Measurements from ENCODE around the genes TTC26 and UBN2.

DNA sequence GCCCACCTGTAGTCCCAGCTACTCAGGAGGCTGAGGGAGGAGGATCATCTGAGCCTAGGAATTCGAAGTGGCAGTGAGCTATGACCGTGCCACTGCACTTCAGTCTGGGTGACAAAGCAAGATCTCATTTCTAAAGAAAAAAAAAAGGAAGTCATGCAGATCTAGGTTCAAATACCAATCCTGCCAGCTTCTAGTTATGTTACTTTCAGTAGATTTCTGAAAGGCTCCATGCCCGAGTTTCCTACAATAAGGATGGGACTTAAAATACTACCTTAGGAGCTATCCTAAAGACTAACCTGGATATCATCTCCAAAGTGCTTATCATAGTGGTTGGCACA is 4.5 kb downstream of the ZC3HAV1 start:
- RRBS = no CpG with 5 or more reads among the region's 3 CpGs

GRCh38 chr7:139133559-139134223 is at the start of gene TTC26:
TSS of gene TTC26 (plus strand) at chr7:139133778.
- RRBS = no CpG with 5 or more reads among the region's 33 CpGs

DNA sequence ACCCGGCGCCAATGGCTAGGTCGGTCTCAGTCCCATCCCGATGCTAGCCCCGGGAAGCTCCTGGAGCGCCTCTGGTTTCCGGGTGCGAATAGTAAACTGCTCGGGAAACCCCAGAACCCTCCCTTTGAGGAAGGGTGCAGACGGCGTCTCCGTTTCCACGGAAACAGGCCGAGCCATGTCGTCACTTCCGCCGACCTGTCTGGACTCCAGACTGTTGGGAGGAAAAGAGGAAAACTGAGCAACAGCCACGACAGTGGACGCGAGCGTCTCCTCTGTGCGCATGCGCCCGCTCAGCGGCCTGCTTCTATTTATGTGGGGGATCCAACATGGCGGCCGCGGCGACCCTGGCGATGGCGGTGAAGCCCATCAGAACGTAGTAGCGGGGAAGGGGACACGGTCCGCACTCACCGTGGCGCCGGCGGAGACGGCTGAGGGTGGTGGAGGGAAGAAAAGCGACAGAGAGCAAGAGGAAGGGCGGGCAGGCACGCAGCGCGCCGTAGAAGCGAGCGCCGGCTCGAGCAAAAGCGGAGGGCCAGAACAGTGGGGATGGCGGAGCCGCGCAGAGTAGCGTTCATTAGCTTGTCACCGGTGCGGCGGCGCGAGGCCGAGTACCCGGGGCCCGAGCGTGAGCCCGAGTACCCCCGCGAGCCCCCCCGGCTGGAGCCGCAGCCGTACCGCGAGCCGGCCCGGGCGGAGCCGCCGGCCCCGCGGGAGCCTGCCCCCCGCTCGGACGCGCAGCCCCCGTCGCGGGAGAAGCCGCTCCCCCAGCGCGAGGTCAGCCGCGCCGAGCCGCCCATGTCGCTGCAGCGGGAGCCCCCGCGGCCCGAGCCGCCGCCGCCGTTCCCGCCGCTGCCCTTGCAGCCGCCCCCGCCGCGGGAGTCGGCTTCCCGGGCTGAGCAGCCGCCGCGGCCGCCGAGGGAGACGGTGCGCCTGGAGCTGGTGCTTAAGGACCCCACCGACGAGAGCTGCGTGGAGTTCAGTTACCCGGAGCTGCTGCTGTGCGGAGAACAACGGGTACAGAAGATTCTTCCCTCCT is at the start of gene UBN2:
Gene UBN2 (plus strand): TSS at position 299 of the 1,036 bp plus-strand sequence.
- RRBS = 1% methylated on average over 35 of the region's 123 CpGs

DNA sequence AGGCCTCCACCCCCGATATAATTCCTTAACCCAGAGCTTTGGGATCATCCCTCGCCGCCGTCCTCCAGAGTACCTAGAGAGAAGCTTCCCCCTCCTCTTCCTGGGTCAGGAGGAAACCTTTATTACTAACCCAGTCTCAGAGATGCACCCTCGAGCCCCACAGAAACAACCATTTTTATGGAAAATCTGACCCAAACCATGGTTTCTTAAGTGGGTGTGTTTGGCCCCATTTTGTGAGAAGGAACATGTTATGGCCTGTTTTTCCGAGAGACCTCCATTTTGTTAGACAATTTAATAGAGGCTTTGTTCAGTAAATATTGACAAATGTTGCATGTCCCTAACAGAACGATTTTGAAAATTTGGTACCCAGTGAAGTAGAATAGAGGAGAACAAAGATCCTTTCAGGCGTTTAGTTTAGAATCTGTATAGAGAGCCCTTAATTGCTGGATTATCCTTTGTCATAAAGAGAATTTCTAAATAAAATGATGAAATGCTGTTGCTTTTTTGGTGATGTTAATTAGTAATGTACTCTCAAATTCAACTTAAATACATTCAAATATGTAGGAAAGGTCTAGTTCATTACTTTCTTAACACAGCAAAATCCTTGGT is 1.1 kb downstream of the LUC7L2 start:
- RRBS = no CpG with 5 or more reads among the region's 8 CpGs

DNA sequence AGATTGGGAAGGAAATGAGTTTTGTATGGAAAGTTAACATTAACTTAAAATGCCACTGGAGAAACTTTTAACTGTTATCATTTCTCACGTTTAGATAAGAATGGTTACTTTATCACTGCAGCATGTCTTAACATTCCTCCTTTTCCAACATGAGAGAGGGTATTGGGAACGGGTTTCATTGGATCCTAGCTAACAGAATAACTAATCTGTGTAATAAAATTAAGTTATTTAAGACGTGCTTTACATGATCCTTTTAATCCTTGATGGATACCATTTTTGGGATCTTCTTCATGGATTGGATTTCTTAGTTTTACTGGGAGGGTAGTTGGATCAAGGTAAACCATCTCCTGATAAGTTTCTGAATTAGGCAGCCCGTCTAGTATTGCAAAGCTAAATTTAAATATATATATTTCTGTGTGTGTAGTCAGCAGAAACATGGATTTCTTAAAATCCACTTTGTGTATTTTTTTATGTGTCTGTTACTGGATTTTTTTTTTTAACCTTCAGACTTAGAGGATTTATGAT is 2.0 kb downstream of the LUC7L2 start:
- RRBS = no CpG with 5 or more reads among the region's 4 CpGs

- RRBS = no CpG with 5 or more reads among the region's 13 CpGs
These were observed 49.1 kb downstream of the KLRG2 start for GRCh38 chr7:139434303-139434911.

- RRBS = no CpG with 5 or more reads among the region's 8 CpGs
These were observed 15.8 kb downstream of the KLRG2 start for GRCh38 chr7:139467672-139468032.

DNA sequence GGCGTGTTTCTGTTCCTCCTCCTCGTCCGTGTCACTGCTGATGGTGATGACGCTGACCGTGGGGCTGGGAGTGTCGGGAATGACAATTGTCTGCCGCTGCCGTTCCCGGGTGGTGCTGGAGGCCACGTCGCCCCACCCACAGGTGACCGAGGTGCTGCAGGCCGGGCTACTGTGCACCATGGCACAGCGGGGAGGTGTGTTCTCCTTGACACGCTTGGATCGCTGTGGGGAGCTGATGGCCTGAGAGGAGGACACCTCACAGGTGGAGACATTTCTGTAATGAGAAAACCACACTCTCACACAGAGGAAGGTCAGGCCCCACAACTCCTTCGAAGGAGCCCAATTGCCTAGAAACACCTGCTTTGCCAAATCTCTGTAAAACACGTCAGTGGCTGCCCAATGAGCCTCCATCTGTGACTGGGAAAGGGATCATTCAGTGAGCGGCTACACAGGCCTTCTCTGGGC is 73.3 kb downstream of the CLEC2L start:
- RRBS = 95% methylated on average over 5 of the region's 19 CpGs

DNA sequence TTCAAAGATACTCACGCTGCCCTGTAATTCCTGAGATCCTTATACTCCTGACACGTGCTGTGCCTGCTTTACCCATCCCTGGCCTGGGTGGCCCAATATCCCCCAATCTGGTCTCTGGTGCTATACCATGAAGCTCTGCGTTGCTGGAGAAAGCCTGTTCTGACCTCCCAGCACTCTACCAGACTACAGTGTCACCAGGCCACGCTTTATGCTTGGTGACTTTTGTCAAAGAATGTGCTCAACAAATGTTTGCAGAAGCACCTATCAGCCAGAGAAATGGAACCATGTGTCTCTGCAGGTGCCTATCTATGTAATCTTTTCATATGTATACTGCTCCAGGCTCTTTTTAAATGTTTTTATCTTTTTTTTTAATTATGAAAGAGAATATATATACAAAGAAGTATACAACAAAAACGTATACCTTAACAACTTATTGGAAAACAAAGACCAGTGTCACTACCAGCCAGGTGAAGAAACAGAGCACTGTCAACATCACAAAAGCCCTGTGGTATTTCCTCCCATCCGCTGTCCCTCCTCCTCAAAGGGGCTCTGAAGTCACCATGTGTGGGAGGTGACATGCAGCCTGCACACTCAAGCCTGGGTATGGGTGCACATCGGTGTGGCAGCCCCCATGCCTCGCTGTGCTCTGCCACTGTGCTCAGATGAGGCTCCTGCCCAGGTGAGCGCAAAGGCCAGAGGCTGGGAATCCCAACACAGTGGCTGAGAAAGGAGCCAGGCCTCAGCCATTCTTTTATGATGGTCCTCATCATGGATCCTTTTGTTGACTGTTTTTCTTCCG is 120.5 kb downstream of the CLEC2L start:
- RRBS = no CpG with 5 or more reads among the region's 10 CpGs

- RRBS = no CpG with 5 or more reads among the region's 7 CpGs
These were observed 89.7 kb downstream of the HIPK2 start for GRCh38 chr7:139687910-139688639.

DNA sequence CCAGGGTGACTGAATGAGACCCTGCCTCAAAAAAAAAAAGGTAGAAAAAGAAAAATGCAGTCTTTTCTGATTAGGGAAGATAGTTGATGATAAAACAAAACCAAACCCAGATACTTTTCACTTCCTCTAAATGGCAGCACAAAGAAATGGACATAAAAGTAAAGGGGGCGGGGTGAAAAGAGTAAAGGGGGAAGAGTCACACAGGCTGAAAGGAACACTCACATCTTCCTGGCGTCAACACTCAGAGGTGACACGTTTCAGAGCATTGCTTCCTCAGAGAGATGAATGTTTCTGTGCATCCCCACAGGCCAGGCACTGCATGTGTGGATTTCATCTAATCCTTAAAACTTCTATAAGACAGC is 81.3 kb downstream of the HIPK2 start:
- RRBS = no CpG with 5 or more reads among the region's 3 CpGs

DNA sequence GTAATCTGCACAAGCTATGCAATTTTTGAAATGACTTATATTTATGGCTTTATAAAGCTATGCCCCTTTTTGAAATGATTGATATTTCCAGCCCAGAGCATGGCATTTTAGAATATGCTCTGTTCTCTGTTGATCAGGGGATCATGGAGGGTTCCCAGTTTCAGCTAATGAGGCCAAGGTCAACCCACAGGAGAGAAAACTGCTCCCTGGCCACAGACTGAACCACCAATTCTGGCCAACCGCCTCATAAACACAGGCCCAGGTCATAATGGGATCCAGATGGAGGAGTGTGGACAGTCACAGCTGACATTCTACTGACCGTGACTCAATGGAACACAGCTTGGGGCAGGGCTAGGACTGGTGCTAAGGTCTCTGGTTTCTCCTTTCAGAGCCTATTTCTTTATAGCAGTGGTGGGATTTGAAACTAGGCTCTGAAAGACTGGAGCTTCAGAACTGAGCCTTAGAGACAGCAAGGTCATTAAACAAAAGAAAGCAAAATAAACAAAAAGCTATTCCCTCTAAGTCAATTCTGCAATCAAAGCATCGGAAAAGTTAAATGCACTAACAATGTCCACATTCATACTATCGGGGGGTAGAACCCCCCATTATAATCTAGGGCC is 68.3 kb downstream of the HIPK2 start:
- RRBS = no CpG with 5 or more reads among the region's 4 CpGs

DNA sequence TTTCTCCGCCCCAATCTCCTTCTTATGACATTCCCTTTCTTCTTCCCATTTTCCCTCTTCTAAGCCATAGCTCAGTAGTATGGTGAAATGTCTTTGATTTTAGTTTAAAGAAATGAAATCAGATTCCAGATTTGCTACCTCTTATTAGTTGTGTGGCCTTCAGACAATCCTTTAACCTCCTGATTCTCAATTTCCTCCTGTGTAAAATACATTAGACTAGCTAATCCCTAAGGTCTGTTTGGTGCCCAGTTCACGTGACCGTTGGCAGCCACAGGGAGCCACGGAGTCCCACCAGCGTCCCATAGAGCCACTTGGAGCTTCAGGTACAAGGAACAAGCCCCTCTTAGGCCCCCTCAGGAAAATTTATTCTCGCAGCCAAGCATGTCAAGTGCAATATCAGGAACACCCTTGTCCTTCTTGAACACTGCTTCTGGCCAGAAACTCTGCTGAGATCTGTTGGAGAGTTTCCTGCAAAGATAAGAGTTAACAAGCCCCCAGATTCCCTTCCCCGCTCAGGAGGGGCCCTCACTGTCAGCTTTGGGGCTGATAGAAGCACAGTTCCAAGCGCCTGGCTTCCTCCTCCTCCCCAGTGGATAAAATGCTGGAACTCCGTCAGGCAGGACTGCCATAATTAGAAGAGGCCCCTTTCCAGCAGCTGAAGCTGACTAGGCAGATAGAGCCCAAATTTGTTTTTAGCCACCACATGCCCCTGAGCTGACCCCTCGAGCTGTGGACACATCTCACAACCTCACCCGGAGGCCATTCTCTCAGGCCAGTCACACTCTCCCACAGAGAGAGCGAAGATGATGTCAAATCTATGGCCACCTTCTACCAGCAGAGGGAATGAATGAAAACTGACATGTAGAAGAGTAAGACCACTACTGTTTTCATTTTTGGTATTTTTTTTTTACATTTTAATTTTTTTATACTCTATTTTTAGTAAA is 89.3 kb downstream of the TBXAS1 start:
- RRBS = no CpG with 5 or more reads among the region's 12 CpGs

DNA sequence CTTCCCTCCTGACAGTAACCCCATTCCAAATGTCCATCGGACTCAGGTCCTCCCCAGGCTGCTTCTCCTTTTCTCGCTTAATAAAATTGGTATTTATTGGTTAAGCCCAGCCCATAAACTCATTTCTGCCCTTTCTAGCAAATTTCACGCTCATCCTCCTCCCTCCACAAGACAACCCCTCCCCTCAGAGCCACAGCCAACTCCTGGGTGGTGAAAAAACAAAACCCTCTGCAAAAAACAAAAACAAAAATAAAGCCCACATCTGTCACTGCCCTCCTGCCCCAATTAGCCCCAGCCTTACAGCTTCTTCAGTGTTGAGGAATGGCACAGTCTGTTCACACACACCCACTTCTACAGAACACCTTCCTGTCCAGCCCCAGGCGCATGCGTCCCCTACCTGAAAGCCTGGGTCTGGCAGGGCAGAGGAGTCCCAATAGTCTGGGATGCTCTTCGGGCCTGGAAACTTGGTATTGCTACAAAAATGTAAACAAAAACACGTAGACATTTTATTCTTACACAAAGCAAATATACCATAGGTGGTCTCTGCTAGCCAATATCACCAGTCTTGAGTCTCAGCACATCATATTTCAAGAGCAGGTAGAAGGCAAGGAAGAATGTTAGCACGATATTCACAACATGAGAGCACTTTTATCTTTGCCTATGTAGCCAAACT is 34.4 kb downstream of the PARP12 start:
- RRBS = no CpG with 5 or more reads among the region's 8 CpGs

DNA sequence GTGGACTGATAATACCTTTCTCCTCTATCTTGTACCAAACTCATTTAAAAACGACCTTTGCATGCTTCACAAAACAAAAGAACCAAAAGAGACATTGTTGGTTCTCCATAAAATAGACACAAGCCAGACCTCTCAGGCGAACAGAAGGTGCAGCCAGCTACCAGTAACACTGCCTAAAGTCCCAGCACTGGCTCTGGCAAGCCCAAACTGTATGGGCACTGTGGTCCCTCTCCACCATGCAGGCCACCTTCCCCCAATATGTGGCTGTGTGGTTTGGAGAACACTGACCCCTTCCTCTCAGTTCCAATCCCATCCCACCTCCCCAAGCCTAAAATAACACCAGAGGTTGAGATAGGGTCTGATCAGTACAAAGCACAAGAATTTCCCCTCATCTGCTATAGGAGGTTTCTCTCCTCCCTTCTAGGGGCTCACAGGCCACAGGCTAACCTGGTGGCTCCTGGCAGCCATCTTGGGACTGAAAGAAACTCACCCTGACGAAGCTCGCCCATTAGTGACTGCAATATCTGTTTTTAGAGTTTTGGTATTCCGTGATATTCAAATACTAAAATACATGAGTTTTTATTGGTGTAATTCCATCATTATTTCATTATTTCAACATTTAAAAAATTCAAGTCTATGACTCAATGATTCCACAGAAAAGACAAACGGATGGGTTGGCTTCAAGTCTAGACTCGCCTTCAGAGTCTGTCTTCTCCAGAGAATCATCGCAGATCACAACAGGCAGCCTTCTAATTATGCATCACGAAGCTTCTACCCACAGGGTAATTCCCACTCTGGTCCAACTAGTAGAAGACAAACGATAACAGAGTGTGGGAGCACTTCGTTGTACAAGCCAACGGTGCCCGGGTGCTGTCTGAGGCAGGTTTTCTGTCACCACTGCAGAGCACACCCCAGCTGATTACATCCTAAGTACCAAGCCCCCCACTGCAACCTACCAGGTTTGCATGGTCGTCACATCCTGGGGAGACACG is 29.2 kb downstream of the PARP12 start:
- RRBS = no CpG with 5 or more reads among the region's 15 CpGs

DNA sequence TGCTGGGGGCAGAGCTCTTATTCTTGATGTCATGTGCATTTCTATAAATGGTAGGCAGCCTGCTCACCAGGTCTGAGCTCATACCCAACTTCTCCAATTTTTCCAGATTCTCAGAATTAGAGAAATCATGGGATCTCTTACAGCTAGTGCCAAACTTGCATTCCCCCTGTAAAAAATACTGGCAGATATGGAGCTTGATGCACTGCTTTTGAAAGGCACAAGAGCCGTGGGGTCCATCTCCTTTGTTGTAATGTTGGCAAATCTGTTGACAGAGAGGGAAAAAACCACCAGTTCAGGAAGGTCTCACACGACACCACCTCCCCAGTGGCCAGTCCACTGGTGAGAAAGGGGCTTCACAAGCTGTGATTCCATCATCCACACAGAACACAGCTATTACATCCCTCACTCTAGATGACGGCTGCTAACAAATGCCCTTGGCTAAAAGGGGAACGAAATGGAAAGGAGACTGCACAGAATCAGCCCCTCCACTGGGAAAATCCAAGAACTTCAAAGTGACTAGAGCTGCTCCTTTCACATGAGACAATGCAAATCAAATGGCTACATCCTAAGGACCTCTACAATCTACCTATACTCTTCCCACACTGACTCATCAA is 5.8 kb downstream of the PARP12 start:
- RRBS = no CpG with 5 or more reads among the region's 4 CpGs

DNA sequence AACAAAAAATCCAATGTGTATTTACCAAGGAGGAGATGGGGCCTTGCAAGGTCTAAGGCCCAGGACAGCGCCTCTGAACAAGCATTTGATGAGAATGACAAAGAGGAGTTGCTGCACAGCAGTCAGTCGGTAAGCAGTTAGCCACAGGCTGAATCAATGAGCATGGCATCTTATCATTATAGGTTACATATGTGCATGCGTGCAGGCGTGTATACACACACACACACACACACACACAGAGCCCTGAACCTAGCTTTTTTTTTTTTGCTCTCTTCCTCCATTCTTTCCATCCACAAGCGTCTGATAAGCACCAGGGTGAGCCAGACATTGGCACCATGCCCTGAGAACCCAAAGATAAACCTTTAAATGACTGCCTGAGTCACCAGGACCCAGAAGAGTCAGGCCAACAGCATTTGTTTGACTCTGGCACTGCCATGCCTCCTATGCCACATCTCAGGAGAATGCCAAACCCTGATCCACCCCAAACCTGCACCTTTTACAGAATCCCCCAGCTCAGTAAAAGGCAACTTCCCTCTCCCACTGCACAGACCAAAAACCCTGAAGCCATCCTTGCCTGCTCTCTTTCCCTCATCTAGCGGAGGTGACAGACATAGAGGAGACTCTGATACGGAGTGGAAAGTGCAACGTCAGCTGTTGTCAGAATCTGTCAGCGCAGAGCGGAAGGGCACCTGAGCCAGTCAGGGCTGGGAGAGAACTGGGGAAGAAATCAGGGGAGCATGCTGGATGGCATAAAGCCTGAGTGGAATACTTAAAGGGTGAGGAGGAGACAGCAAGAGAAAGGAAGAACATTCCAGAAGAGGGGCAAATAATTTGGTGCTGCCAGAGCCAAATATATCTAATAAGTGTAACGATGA is 3.4 kb downstream of the PARP12 start:
- RRBS = no CpG with 5 or more reads among the region's 11 CpGs

- RRBS = no CpG with 5 or more reads among the region's 7 CpGs
These were observed 36.9 kb upstream of the PARP12 start for GRCh38 chr7:140099432-140100339.

DNA sequence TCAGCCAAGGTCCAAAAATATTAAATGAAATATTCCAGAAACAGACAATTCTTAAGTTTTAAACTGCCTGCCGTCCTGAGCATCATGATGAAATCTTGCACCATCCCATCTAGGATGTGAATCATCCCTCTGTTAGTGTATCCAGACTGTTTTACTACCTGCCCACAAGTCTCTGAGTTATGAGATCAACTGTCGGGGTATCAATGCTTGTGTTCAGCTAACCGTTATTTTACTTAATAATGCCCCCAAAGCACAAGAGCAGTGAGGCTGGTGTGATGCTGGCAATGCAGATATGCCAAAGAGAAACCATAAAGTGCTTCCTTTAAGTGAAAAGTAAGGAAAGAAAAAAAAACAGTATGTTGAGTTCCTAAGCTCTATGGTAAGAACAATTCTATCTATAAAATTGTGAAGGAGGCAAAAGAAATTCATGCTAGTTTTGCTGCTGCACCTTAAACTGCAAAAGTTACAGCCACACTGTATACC is 11.2 kb downstream of the KDM7A start:
- RRBS = no CpG with 5 or more reads among the region's 3 CpGs